Tibial artery (tissue), 1 donor: ENCODE results near the genes CHRFAM7A, TRPM1 and PGBD4.

- PRO-cap = no peak
Observed at GRCh38 chr15:30393375-30393811, at the start of gene CHRFAM7A. Gene CHRFAM7A, minus strand, starts transcription at chr15:30393540.

- PRO-cap = no peak
Observed at GRCh38 chr15:30944847-30945343, 41.2 kb downstream of the FAN1 start.

GRCh38 chr15:31101549-31101815 is at the start of gene TRPM1:
Gene TRPM1, minus strand, starts transcription at chr15:31101725.
- PRO-cap = no peak

DNA sequence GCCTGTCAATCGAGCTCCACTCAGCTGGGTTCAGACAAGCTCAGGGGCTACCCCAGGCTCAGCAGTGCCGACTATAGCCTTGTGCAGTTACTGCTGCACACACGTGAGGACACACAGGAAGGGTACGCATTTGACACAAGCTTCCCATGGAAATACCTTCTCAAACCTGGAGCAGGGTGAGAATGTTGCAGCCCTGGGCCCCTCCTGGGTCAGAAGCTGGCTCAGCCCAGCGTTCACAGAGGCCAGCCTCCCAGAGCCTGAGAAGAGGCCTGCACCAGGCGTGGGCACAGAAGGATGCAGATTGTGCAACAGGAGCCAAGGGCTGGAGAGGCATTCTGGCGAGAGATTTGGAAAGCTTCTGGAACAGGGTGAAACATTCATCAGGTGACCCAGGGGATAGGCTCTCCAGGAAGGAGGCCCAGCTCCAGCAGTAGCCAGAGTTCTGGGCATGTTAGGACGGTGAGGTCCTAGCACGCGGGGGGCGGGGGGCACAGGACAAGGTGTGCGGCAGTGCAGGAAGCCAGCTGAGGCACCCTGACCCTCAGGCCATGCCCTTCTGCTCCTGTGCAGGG is 111.9 kb upstream of the KLF13 start:
- PRO-cap = unidirectional peak, plus-strand start at position 437 of the sequence

GRCh38 chr15:31229119-31229817 is 97.4 kb upstream of the KLF13 start:
- PRO-cap = no peak

DNA sequence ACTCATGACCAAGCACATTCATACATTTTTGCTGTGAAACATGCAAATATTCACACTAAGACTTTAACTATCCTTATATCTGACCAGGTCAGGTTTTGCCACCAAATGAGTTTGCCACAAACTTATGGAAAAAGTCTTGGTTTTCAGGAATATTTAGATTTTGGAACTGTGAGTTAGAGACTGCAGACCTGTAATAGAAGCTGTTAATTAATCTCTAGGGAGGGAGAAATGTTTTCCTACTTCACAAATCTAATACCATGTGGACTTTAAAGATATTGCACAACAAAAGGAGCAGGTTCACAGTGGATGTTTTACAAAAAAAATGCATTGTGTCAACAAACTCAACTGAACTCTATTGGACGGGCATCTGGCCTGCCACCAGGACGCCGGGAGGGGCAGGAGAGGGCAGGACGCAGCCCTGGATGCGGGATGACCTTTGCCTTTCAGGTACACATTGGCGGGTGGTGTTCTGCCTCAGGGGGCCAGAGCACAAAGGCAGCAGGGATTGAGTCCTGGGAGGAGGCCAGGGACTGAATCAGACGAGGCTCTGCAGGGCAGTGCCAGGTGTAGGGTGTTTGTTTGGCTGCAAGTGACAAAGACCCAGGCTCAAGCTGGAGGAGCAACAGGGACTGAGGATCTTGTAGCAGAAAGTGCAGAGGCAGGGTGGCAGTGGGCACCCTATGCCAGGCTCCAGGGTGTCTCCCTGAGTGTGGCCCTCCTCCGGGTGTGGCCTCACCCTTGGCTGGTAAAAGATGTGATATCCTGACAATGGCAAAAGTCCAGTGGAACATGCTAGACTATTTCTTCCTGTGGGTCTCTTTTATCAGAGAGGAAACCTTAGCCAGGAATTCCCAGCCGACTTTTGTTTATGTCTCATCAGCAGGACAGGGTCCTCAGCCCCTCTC is 30.0 kb upstream of the KLF13 start:
- PRO-cap = no peak

- PRO-cap = no peak
Observed at GRCh38 chr15:31328819-31329124, 2.1 kb downstream of the KLF13 start.

GRCh38 chr15:31371884-31372416 is 45.3 kb downstream of the KLF13 start:
- PRO-cap = no peak

DNA sequence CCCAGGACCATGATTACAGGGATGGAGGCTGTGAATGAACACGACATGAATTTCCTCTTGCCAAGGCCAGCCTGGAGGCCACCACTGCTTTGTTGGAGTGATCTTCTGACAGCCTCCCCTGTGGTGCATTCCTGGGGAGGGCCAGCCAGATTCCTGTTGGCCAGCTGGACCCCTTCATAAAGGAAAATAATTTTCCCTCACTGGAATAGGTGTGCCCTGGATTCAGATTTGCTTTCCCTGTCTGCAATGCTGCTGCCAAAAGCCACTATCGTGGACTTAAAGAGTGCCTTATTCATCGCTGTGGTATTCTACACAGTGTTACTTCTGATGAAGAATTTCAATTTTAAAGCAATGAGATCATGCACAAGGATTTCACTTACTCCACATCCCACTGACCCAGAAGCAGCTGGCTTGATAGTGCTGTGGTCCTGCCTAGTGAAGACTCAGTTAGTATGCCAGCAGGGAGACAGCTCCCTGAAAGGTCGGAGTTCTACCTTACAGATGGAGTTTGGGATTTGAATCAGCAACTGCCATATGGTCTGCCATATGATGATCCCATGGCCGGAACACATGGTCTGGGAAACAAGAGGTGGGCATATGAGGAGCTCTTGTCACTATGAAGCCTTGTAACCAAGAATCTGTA is 145.2 kb downstream of the KLF13 start:
- PRO-cap = no peak

- PRO-cap = no peak
Observed at GRCh38 chr15:31488365-31489397, 162.0 kb downstream of the KLF13 start.

- PRO-cap = no peak
Observed at GRCh38 chr15:31739978-31740772, 130.3 kb downstream of the OTUD7A start.

DNA sequence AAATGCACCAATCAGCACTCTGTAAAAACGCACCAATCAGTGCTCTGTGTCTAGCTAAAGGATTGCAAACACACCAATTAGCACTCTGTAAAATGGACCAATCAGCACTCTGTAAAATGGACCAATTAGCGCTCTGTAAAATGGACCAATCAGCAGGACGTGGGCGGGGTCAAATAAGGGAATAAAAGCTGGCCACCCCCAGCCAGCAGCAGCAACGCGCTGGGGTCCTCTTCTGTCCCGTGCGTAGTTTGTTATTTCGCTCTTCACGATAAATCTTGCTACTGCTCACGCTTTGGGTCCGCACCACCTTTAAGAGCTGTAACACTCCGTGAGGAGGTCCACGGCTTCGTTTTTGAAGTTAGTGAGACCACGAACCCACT is 52.7 kb upstream of the OTUD7A start:
- PRO-cap = no peak

GRCh38 chr15:32818493-32819766 is 101.1 kb downstream of the GREM1 start:
- PRO-cap = no peak

DNA sequence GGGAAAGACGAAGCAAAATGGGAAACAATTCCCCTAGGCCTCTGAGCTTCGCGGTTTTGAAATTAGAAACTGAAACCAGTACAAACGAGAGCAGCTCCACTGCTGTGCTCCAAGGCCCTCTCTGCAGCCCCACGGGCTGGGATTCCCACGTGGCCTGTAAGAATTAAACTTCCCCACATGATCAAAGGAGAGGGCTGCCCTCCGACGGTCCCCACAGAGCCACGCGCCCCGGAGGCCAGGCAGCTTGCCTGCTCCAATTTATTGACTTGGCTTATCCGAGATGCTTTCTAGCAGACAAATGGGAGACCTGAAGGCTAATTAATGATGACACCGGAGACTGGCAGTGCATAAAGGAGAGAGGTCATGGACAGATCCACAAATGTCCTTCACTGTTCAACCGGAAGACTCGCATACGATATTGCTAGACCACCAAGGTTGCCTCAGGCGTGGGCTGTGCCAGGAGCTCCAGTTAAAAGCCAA is 144.1 kb downstream of the GREM1 start:
- PRO-cap = no peak

- PRO-cap = no peak
Observed at GRCh38 chr15:33997606-33998354, 29.5 kb downstream of the CHRM5 start.

GRCh38 chr15:34039492-34040125 is 605 bp upstream of the AVEN start:
- PRO-cap = no peak

DNA sequence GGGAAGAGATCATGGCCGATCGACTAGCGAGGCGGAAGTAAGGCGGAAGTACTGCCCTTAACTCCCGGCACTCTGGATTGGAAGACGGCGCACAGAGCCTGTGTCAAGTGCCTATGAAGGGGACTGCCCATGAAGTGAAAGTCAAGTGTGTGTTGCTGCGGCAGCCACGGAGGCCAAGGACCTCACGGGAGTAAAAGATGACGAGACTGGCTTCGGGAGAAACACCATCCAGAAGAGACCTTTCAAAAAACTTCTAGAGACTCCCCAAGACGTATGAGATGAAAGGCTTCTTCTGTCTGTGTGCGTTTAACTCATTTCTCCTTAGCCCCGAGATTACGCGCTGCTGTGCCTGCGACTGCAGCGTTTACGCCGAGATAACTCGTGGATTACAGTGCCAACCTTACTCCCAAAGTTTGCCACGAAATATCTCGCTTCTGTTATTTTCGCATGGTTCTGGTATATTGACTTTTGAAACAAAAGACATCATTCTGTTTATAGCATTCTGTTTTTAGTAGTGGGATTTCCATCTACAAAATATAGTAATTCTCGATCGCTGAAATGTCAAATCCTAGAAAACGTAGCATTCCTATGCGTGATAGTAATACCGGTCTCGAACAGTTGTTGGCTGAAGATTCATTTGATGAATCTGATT is at the start of gene PGBD4:
Gene PGBD4, plus strand, starts transcription at position 110 of the 652 bp plus-strand sequence.
- PRO-cap = bidirectional peak, plus-strand start at position 139 of the sequence, minus-strand start outside the sequence

GRCh38 chr15:34584342-34584858 is 949 bp upstream of the GOLGA8B start:
- PRO-cap = no peak

GRCh38 chr15:34792905-34793631 is 2.3 kb downstream of the ACTC1 start:
- PRO-cap = no peak

- PRO-cap = no peak
Observed at GRCh38 chr15:35061447-35062460, 23.3 kb downstream of the NANOGP8 start.